Transverse colon (tissue), 4 donors: ENCODE results near the genes GRIN1, TMEM210 and NELFB.

DNA sequence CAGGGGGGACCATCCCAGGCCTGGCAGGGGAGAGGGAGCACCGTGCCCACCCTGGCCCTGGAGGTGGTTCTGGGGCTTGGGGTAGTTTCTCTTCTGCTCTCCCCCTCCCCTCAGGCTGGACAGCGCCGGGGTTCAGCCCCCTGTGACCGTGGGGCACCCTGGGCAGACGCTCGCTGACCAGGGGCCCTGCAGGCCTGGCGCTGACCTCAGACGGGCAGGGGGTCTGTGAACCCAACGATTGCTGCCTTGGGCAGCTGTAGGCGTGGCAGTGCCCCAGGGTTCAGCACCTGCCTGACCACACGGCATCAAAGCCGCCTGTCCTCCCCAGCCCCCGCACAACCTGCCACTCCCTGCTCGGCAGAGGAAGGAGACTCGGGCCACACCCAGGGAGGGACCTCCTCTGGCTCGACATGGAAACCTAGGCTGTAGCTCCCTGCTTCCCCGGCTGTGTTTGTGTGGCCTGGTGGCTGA is 12.1 kb downstream of the LCN12 start:
- PRO-cap = bidirectional peak, plus-strand start at position 386 of the sequence, minus-strand start at position 337 of the sequence
- RAMPAGE, long total RNA, 4 experiments = no peak in any of the 4 experiments

- PRO-cap = bidirectional peak, plus-strand start at chr9:137078167, minus-strand start at chr9:137077964
- RAMPAGE, long total RNA, 4 experiments = start-site peak on the plus strand in 1 of 4 experiments, at chr9:137078123-137078244 at its widest, 5 reads per replicate
Observed at GRCh38 chr9:137077841-137078266, 537 bp downstream of the UAP1L1 start.

GRCh38 chr9:137099582-137100207 is 12.9 kb downstream of the MAN1B1 start:
- PRO-cap = no peak
- RAMPAGE, long total RNA, 4 experiments = start-site peak on the plus strand in 1 of 4 experiments, at chr9:137099670-137099833 at its widest, 19 reads per replicate

DNA sequence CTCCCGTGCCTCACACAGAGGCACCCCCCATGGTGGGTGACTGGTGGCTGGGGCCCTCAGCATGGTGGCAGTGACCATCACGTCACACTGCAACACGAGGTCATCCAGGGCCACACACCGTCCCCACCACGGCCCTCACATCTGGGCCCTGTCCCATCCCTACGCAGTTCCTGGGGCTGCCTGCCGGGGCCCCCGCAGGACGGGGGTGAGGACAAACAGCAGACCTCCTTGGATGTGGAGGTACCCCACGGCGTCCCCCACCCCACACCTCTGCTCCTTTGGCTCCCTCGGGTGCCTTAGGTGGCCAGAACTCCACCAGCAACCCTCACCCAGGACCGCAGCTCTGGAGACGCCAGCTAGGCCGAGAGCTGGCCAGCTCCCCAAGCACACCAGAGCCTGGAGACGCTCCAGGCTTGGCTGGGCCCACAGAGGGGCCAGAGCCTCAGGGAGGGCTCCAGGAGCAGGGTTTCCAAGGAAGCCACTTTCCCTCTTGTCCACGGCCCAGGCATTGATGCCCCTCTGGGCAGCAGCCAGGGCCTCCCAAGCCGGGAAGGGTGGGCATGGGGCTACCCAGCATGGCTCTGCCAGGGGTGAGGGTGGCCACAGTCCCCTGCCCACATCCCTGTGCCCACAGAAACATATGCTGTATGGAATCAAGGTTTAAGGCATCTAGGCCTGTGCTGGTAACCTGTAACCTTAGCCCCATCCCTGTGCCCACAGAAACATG is 1.3 kb upstream of the DPP7 start:
- PRO-cap = no peak
- RAMPAGE, long total RNA, 4 experiments = no peak in any of the 4 experiments

DNA sequence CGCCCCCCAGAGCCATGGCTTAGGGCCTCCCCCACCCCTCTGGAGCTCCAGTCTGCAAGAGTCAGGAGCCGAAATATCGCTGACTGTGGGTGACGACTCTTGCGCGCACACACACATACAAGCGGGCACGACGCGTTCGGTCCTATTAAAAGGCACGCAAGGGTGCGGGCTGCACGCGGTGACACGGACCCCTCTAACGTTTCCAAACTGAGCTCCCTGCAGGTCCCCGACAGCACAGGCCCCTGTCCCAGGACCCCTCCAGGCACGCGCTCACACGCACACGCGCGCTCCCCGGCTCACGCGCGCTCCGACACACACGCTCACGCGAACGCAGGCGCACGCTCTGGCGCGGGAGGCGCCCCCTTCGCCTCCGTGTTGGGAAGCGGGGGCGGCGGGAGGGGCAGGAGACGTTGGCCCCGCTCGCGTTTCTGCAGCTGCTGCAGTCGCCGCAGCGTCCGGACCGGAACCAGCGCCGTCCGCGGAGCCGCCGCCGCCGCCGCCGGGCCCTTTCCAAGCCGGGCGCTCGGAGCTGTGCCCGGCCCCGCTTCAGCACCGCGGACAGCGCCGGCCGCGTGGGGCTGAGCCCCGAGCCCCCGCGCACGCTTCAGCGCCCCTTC is at the start of gene GRIN1:
Gene GRIN1 (plus strand): TSS at position 440 of the 617 bp plus-strand sequence.
- PRO-cap = no peak
- RAMPAGE, long total RNA, 4 experiments = no peak in any of the 4 experiments

DNA sequence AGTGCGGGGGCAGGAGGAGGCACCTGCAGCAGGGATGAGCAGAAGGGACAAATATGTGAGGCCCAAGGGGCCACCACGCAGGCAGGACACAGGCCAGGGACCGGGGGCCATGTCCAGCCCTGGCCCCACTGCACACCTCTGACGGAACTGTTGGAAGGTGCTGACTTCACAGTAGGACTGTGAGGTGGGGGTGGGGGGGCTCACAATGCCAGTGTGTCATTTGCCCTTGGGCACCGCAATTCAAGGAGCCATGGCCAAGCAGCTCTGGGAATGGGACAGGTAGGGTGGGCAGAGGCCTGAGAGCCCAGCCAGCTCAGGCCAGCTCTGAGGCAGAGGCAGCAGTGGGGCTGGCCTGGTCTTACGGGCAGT is at the start of gene TMEM210:
Gene TMEM210 (minus strand): TSS at position 140 of the 369 bp plus-strand sequence.
- PRO-cap = no peak
- RAMPAGE, long total RNA, 4 experiments = no peak in any of the 4 experiments

DNA sequence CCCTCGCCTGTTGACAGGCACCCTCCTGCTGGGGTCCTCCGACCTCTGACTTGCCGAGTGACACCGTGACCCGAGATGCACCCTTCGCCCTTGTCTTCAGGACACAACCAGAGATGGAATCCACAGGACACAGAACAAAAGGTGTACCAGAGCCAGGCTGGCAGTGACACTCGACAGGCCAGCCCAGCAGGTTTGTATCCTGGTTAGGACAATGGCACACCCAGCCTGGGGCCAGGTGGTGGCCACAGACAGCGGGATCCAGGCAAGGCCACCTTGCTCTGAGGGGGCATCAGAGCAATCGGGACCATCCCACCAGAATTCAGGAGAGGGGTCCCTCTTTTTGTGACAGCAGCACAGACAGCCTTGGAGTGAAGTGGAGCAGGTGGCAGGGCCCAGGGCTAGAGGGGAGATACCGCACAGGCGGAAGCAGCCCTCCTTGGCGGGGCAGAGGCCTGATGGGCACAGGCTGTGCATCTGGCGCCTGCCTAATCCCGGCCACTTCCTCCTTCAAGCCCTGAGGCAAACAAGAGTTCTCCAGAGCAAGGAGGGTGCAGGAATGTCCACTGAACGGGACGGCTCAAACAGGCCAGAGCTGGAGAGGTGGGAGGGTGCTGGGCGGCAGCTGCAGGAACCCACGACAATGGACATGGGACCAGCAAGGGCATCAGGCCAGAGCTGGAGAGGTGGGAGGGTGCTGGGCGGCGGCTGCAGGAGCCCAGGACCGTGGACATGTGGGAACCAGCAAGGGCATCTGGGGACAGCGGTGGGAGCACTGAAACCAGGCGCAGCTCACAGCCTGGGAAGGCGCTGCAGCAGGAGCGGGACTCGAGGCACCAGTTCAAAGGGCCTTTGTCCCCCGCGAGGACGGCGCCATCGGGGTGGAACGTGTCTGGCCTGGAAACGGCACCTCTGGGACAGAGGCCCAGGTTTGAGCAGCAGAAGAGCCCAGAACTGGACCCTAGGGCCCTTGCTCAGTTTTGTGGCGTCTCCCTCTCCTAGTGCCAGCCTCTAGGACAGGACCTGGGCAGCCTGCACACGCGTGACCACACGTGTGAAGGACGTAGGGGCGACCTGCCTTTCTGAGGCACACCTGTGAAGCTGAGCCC is 1.6 kb upstream of the TMEM210 start:
- PRO-cap = bidirectional peak, plus-strand start at position 163 of the sequence, minus-strand start at position 168 of the sequence
- RAMPAGE, long total RNA, 4 experiments = no peak in any of the 4 experiments

GRCh38 chr9:137207196-137207714 is 1.8 kb downstream of the NDOR1 start:
- PRO-cap = no peak
- RAMPAGE, long total RNA, 4 experiments = no peak in any of the 4 experiments

DNA sequence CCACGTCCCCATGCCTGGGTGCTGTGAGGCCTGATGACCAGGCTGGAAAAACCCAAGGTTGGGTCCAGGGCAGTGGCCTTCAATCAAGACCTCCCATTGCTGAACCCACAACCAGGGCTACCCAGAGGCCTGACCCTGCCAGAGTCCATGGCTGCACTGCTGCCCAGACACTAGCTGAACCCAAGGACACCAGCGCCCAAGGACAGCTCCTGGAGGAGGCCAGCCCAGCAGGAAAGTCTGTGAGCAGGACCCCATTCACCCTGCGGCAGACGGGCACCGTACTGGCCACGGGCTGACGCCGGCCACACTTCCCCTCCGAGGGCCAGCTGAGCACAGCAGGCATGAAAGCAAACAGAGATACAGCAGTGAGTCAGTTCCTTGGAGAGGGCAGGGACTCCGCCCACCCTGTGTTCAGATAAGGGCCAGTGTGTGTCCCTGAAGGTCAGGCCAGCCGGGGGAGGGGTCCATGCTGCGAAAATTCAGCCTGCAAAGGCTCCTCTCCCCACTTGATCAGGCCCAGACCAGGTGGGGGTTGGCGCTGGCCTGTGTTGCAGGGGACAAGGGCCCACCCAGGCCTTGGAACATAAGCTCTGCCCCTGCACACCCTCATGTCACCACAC is 1.5 kb downstream of the ENSG00000284976 start:
- PRO-cap = unidirectional peak, minus-strand start at position 266 of the sequence; unidirectional peak, minus-strand start at position 322 of the sequence
- RAMPAGE, long total RNA, 4 experiments = no peak in any of the 4 experiments

DNA sequence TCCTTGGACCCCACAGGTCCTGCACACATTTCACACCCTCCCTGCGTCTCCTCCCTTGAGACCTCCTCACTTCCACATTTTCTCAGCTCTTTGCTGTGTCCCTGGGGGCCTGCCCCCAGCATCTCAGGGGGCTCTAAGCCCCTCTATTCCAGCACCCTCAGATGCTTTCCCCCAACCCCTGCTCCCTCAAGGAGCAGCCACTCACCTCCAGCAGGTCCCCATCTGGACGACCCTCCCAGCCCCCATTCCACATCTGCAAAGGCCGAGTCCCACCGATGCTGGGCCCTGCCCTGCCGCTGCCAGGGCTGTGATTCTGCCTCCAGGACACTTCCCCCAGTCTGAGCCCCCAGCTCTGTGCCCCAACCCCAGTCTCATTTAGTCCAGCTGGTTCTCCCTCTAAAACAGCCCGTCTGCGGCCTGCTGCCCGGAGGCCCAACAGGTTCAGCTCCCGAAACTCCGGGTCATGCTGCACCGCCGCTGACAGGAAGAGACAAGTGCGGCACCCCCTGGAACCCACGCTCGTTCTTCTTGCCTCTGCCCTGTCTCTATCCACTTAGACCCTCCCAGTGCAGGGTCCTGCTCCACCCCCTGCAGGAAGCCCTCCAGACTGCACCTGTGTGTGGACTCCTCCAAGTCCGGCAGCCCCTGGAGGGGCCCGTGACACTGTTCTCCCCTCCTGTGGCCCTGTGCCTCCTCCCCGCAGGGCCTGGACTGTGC is 4.3 kb downstream of the SLC34A3 start:
- PRO-cap = no peak
- RAMPAGE, long total RNA, 4 experiments = no peak in any of the 4 experiments

- PRO-cap = bidirectional peak, plus-strand start at chr9:137255317, minus-strand start at chr9:137255147; unidirectional peak, plus-strand start at chr9:137255670; bidirectional peak, plus-strand start at chr9:137255847, minus-strand start at chr9:137255710
- RAMPAGE, long total RNA, 4 experiments = start-site peak on the plus strand in 2 of 4 experiments, at chr9:137255455-137256322 at its widest, 13 to 23 reads per replicate; start-site peak on the minus strand in 1 of 4 experiments, at chr9:137255053-137255169 at its widest, 6 reads per replicate
Observed at GRCh38 chr9:137255032-137256296, at the start of gene NELFB. Gene NELFB, plus strand, starts transcription at chr9:137255327.

DNA sequence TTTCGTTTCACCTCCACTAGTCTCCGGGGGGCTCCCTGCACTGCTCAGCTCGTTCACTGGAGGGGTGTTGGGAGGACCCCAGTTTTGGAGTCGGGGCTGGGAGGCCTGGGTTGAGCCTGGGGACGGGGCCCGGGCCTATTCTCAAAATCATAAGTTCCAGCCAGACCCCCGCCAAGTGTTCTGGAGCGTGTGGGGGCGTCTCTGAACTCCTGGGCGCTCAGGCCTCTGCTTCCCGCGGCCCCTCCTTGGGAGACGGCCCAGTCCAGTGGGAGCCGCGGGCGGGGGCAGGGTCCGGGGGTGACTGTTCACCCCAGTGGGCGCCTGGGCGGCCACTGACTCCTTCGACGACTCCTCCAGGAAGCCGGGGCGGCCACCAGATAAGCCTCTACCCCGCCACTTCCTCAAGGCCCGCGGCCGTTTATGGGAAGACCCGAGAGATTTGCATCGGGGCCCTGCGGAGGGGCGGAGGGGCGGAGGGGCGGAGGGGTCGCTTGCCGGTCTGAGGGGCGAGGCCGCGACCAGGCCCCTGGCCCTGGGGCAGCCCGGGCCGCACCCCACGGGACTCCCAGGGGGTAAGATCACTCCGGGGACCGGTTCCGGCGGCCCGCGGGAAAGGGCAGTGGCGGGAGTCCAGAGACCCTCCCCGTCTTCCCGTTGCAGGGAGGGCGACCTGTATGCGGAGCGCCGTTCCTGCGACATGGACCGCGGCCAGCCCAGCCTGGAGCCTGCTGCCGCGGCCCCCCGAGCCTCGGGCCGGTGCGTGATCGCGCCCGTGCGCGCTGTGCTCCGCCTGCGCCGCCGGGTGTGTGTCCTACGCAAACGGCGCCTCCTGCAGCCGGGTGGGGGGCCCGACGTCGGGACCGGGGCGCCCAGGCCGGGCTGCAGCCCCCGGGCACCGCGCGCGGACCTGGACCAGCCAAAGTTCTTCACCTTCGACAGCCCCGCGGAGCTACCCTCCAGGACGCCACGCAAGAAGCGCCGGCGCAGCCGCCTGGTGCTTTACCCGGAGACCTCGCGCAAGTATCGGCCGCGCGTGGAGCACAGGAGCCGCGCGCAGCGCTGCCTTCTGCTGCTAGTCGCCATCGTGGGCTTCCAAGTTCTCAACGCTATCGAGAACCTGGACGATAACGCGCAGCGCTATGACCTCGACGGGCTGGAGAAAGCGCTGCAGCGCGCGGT is 856 bp downstream of the TOR4A start:
- PRO-cap = bidirectional peak, plus-strand start at position 346 of the sequence, minus-strand start at position 353 of the sequence; unidirectional peak, minus-strand start at position 804 of the sequence
- RAMPAGE, long total RNA, 4 experiments = no peak in any of the 4 experiments

GRCh38 chr9:137301935-137302130 is 238 bp downstream of the NRARP start:
- PRO-cap = unidirectional peak, minus-strand start at chr9:137302064
- RAMPAGE, long total RNA, 4 experiments = no peak in any of the 4 experiments

GRCh38 chr9:137391304-137391852 is 31.6 kb downstream of the EXD3 start:
- PRO-cap = unidirectional peak, minus-strand start at chr9:137391545
- RAMPAGE, long total RNA, 4 experiments = no peak in any of the 4 experiments

DNA sequence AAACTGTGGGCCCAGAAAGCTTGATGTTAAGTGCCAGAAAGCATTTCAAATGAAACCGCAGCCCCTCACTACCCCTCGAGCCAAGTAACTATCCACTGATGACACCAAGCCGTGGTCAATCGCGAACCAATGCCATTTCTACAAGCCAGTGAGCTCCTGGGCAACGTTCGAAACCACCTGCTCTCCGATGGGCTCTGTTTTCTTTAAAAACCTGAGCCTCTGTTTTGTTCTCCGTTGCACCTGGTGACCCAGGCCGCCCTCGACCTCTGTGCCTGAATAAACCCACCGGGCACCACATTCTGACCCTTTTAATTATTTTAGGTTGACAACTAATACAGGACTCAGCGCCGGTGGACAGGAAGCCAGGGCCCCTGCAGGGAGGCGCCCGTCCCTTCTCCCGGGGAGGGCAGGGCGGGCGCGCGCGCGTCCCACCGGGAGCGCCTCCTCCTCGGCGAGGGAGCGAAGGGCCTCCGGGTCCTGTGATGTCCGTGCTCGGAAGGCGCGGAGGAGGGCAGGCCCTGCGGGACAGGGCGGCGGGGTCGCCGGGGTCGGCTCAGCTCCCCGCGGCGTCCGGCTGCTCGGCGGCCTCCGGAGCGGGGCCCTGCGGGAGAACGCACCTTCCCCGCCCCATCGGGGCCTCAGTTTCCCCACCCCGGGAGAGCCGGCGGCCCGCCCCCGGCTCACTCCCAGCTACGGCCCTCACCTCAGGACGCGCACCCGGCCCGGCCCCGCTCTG is 467 bp downstream of the EXD3 start:
- PRO-cap = unidirectional peak, plus-strand start at position 136 of the sequence; bidirectional peak, plus-strand start at position 448 of the sequence, minus-strand start at position 399 of the sequence; bidirectional peak, plus-strand start at position 581 of the sequence, minus-strand start at position 640 of the sequence
- RAMPAGE, long total RNA, 4 experiments = no peak in any of the 4 experiments

DNA sequence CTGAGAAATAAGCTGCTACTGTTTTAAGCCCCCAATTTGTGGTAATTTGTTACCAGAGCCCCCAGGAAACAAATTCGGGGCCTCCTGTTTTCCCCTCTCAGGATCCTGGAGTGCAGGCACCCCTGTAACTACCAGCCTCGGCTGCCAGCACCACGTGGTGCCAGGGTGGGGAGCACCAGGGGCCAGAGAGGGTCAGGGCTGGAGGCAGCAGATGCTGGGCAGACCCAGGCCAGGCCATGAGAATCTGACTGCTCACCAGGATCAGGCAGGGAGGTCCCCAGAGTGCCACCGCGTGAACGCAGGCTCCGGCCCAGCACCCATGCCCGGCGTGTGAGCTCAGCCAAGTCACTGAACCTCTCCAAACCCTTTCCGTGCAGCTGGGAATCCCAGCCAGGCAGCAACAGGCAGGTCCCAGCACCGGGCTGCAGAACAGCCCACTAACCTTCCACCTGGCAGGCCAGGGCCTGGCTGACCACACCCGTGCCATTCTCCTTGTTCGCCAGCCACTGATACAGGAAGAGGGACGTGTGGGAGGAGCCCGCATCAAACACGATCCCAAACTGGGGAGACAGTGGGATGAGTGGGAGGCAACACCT is 3.5 kb downstream of the ENTPD8 start:
- PRO-cap = bidirectional peak, plus-strand start at position 517 of the sequence, minus-strand start at position 402 of the sequence
- RAMPAGE, long total RNA, 4 experiments = no peak in any of the 4 experiments

DNA sequence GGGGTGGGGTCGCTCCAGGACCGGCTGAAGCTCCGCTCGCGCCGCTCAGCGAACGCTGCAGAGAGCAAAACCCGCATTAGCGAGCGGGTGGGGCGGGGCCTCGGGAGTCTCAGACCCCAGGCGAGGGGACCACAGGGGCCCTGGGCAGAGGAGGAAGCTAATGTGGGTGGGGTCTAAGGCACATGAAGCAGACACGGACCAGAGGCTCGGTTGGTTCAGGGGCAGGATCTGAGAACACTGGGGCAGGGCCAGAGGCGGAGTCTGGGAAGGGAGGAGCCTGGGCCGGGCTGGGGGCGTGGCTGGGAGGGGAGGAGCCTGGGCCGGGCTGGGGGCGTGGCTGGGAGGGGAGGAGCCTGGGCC is 5.4 kb downstream of the NSMF start:
- PRO-cap = bidirectional peak, plus-strand start outside the sequence, minus-strand start at position 230 of the sequence
- RAMPAGE, long total RNA, 4 experiments = no peak in any of the 4 experiments

- PRO-cap = bidirectional peak, plus-strand start at chr9:137454240, minus-strand start at chr9:137453995; bidirectional peak, plus-strand start at chr9:137454772, minus-strand start at chr9:137454658
- RAMPAGE, long total RNA, 4 experiments = no peak in any of the 4 experiments
Observed at GRCh38 chr9:137454126-137454851, 4.8 kb downstream of the NSMF start.

- PRO-cap = no peak
- RAMPAGE, long total RNA, 4 experiments = no peak in any of the 4 experiments
Observed at GRCh38 chr9:137456963-137457772, 2.0 kb downstream of the NSMF start.

DNA sequence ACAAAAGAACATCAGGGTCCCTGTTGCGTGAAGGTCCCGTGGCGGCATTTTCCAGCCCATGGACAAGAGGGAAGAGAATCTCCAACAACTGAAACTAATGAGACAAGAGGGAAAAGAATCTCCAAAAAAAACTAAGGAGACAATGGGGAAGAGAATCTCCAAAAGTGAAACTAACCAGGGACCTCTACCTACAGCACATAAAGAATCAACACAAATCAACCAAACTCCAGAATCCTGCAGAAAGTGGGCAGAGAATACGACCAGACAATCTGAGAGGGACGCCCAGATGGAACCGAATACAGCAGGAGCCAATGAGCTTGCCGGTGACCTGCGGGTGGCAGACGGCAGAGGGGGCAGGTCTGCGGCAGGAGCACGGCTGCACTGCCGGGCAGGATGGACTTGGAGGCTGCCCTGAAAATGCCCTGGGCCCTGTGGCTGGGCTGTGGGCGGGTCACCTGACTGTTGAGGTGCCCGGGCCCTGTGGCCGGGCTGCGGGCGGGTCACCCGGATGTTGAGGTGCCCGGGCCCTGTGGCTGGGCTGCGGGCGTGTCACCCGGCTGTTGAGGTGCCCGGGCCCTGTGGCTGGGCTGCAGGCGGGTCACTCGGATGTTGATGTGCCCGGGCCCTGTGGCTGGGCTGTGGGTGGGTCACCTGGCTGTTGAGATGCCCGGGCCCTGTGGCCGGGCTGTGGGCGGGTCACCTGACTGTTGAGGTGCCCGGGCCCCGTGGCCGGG is 36.4 kb downstream of the PNPLA7 start:
- PRO-cap = no peak
- RAMPAGE, long total RNA, 4 experiments = no peak in any of the 4 experiments